Adrenal gland (tissue), 7 donors: Measurements from ENCODE around the gene RMC1.

GRCh38 chr18:22625396-22625876, 207.7 kb upstream of the CTAGE1 start:
- PRO-cap, 3 experiments, result no peak in any of the 3 experiments
- RAMPAGE, long total RNA, 4 experiments, result no peak in any of the 4 experiments
- RRBS, result no CpG with 5 or more reads among the region's 2 CpGs

GRCh38 chr18:22689568-22690124, 243.5 kb upstream of the RBBP8 start:
- PRO-cap, 3 experiments, result no peak in any of the 3 experiments
- RAMPAGE, long total RNA, 4 experiments, result no peak in any of the 4 experiments

- PRO-cap, 3 experiments, result no peak in any of the 3 experiments
- RAMPAGE, long total RNA, 4 experiments, result no peak in any of the 4 experiments
These were observed 99.3 kb downstream of the RBBP8 start for GRCh38 chr18:23032527-23032791.

DNA sequence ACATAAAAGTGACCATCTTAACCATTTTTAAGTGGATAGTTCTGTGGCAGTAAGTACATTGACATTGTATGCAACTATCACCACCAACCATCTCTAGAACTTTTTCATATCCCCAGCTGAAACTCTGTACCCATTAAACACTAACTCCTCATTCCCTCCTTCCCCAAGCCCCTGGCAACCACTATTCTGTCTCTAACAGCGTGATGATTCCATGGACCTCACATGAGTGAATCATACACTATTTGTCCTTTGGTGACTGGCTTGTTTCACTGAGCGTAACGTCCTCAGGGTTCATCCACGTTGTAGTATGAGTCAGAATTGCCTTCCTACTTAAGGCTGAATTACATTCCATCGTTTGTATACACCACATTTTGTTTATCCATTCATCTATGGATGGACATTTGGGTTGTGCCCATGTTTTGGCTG, 19.7 kb upstream of the CABLES1 start:
- PRO-cap, 3 experiments, result no peak in any of the 3 experiments
- RAMPAGE, long total RNA, 4 experiments, result no peak in any of the 4 experiments
- RRBS, result no CpG with 5 or more reads among the region's 5 CpGs

- PRO-cap, 3 experiments, result no peak in any of the 3 experiments
- RAMPAGE, long total RNA, 4 experiments, result no peak in any of the 4 experiments
- RRBS, result no CpG with 5 or more reads among the region's 11 CpGs
These were observed 36.2 kb downstream of the TMEM241 start for GRCh38 chr18:23401294-23402264.

GRCh38 chr18:23475164-23475454, 22.0 kb downstream of the RIOK3 start:
- PRO-cap, 3 experiments, result no peak in any of the 3 experiments
- RAMPAGE, long total RNA, 4 experiments, result no peak in any of the 4 experiments
- RRBS, result no CpG with 5 or more reads among the region's 2 CpGs

GRCh38 chr18:23502588-23502793, 820 bp upstream of the RMC1 start:
- PRO-cap, 3 experiments, result no peak in any of the 3 experiments
- RAMPAGE, long total RNA, 4 experiments, result no peak in any of the 4 experiments
- RRBS, result 17% methylated on average over 2 of the region's 3 CpGs

- PRO-cap, 3 experiments, result peak in 3 of 3 experiments; most common plus-strand start chr18:23503537 (in 3); most common minus-strand start chr18:23503963 (in 3)
- RAMPAGE, long total RNA, 4 experiments, result no peak in any of the 4 experiments
- RRBS, result 1% methylated on average over 41 of the region's 95 CpGs
These were observed at the start of gene RMC1 for GRCh38 chr18:23503428-23504549. RMC1 (plus strand) TSS chr18:23503511.

GRCh38 chr18:23519954-23520731, 16.8 kb downstream of the RMC1 start:
- PRO-cap, 3 experiments, result peak in 1 of 3 experiments; most common plus-strand start chr18:23520212 (in 1); most common minus-strand start chr18:23520206 (in 1)
- RAMPAGE, long total RNA, 4 experiments, result no peak in any of the 4 experiments
- RRBS, result no CpG with 5 or more reads among the region's 14 CpGs

DNA sequence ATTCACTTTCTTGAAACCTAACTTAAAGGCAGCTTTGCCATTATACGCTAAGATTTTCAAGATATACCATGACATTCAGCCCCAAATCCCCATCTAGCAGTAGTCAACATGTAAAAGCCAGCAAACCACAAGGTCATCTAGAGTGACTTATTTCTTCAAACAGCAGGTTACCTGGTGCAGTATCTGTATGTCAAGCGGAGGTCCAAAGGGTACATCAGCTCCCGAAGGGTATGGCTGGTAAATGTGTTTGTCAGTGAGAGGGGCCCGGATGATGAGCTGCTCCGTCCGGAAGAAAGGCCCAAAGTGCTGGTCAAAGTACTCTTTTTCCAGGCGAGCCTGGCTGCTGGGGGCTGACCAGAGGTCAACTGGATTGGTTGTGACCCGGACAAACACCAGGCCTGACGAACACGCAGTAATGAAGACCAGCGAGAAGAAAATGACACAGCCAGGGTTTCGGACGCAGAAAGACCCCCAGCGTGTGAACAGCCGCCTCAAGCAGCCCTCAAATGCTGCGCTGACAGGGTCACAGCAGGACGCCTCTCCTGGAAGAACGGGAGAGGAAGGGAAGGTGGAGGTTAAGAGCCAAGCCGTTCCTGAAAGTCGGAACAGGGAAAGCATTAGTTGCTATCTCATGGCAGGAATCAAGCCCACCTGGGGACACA, 30.1 kb downstream of the NPC1 start:
- PRO-cap, 3 experiments, result no peak in any of the 3 experiments
- RAMPAGE, long total RNA, 4 experiments, result no peak in any of the 4 experiments
- RRBS, result 97% methylated on average over 2 of the region's 20 CpGs

DNA sequence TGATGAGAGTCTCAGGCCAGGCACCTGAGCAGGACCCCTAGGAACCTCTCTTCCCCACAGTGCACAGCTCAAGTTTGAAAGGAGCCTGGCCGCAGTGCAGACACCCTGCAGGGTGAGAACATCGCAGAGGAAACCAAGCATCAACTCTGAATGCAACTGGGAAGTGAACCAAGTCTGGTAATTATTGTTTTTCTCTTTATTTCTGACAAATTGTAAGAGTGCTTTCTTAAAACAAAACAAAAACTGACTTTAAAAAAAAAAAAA, 15.4 kb downstream of the NPC1 start:
- PRO-cap, 3 experiments, result no peak in any of the 3 experiments
- RAMPAGE, long total RNA, 4 experiments, result no peak in any of the 4 experiments
- RRBS, result no CpG with 5 or more reads among the region's 2 CpGs

DNA sequence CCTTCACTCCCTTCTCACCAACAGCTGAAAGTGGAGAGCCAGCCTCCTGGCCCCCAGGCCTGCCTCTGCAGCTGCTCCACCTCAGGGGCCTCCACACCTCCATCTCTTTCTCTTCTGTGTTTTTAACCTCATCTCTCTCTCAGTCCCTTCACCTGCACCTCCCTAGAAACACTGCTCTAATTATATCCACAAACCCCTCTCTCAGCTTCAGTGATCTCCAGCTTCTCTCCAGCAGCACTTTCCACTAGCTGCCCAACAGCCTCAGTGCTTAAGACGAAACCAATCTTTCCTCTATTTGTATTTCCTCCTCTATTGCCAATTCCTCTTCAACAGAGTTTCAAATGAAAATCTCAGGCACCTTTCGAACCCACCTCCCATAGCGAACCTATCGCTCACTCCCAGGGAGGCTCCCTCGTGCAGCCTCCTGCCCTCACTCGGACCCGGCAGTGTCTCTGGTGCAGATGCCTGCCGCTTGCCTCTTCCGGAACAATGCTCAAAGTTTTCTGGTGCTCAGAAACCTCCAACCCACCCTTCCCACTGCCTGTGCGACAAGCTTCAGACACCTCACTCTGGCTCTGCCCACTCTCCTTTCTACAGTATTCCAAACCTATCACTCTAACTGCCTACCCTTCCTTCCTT, 7.7 kb downstream of the NPC1 start:
- PRO-cap, 3 experiments, result peak in 2 of 3 experiments; most common minus-strand start position 112 of the sequence (in 2)
- RAMPAGE, long total RNA, 4 experiments, result no peak in any of the 4 experiments
- RRBS, result 94% methylated on average over 2 of the region's 10 CpGs

- PRO-cap, 3 experiments, result no peak in any of the 3 experiments
- RAMPAGE, long total RNA, 4 experiments, result start-site peak on the plus strand in 1 of 4 experiments, at chr18:23950058-23950136 at its widest, 5 reads per replicate
- RRBS, result no CpG with 5 or more reads among the region's 7 CpGs
These were observed 64.7 kb upstream of the TTC39C start for GRCh38 chr18:23949670-23950362.

DNA sequence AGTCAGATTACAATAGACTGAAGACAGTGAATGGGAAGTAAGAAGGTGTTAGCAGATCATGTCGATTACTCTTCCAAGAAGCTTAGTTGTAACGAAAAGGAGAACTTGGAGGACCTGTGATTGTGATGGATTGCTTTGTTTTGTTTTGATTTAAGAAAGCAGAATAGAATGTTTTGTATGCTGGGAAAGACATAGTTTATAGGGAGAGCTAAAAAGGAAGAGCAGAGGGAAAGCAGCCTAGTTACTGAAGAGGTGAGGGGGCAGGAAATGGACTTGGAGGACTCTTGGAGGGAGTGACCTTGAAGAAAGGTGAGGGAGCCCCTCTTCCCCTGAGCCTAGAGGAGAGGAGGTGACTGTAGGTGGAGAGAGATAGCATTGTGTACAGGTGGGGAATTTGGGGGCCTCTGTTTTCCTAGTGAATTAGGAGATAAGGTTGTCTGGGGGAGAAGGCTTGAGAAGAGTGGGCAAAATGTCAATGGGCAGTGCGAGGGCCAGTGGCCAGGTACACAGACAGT, 49.1 kb upstream of the TTC39C start:
- PRO-cap, 3 experiments, result no peak in any of the 3 experiments
- RAMPAGE, long total RNA, 4 experiments, result no peak in any of the 4 experiments
- RRBS, result no CpG with 5 or more reads among the region's 3 CpGs

DNA sequence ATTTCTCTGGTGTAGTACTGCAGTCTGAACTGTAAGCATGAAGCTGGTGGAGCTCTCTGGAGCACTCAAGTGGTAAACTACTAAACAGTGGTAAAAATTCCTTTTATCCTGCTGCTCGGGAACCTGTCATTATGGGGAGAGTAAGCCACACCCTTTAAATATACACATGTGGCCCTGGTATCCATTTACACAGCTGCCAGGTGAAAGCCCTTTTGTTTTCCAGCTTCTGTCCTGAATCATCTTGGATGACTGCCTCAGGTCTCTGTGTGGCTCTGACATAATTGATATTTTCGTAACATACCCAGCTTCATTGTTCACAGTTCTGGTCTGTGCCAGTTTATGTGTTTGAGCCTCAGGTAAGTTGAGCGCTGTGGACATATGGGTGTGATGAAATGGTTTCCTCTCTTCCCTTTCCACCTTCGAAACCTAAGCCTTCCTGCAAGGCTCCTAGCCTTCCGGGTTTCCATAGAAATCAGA, 15.8 kb upstream of the TTC39C start:
- PRO-cap, 3 experiments, result no peak in any of the 3 experiments
- RAMPAGE, long total RNA, 4 experiments, result no peak in any of the 4 experiments
- RRBS, result no CpG with 5 or more reads among the region's 5 CpGs

DNA sequence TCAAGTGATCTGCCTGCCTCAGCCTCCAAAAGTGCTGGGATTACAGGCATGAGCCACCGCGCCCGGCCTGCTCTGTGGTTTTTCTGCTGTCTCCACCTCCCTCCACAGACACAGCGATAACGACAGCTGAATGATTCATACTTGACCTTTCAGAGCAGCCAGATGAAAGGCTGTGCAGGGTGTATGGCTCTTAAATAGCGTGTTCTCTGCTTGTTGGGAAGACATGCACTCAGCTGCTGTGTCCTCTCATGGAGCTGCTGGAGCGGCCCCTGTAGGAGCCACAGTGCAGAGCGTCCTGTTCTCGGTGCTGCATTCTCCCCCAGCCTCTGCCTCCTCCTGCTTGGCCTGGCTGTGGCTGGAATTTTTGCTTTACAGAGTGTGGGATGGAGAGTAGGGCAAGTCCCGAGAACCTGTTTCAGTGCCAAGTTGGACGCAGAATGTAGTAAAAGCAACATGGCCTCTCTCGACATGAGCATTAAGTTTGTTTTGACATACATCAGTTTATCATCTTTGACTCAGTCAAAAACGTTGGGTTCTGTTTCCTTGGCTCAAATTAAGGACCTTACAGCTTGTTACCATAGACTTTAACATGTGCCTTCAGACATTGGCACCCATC, 61.8 kb downstream of the TTC39C start:
- PRO-cap, 3 experiments, result peak in 2 of 3 experiments; most common plus-strand start position 193 of the sequence (in 2); most common minus-strand start position 85 of the sequence (in 1)
- RAMPAGE, long total RNA, 4 experiments, result no peak in any of the 4 experiments
- RRBS, result no CpG with 5 or more reads among the region's 13 CpGs

DNA sequence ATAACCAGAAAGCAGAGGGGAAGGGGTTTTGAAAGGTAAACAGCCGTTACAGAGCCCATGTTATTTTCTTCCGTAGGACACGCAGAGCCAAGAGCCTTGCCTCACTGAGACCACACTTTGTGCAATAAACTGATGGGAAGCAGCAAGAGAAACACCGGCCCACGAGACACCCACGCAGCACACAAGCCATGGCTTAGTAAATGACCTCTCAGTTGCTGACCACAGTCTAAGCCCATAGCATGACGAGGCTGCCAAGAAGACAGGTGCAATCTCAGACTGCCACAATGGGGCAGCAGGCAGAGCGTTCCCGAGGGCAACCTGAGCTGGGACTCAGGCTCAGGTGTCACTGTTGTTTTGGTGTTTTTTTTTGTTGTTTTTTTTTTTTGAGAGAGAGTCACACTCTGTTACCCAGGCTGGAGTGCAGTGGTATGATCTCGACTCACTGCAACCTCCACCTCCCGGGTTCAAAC, 59.7 kb downstream of the CABYR start:
- PRO-cap, 3 experiments, result no peak in any of the 3 experiments
- RAMPAGE, long total RNA, 4 experiments, result no peak in any of the 4 experiments
- RRBS, result no CpG with 5 or more reads among the region's 11 CpGs

GRCh38 chr18:24362623-24363220, 34.9 kb downstream of the OSBPL1A start:
- PRO-cap, 3 experiments, result no peak in any of the 3 experiments
- RAMPAGE, long total RNA, 4 experiments, result no peak in any of the 4 experiments
- RRBS, result no CpG with 5 or more reads among the region's 2 CpGs

DNA sequence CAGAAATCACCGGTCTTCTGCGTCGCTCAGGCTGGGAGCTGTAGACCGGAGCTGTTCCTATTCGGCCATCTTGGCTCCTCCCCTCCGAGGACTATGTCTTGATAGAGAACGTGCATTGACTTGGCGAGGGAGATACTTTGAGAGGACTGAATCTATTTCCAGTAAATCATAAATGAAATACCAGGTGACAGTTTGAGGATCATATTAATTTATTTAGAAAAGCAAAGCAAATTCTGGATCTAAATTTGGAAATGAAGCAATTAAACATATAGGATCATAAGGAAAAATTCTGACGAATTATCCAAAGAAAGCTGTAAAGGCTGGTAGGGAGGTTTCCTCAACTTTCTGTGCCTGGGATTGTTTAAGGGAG, 164.5 kb downstream of the HRH4 start:
- PRO-cap, 3 experiments, result no peak in any of the 3 experiments
- RAMPAGE, long total RNA, 4 experiments, result no peak in any of the 4 experiments
- RRBS, result no CpG with 5 or more reads among the region's 9 CpGs

DNA sequence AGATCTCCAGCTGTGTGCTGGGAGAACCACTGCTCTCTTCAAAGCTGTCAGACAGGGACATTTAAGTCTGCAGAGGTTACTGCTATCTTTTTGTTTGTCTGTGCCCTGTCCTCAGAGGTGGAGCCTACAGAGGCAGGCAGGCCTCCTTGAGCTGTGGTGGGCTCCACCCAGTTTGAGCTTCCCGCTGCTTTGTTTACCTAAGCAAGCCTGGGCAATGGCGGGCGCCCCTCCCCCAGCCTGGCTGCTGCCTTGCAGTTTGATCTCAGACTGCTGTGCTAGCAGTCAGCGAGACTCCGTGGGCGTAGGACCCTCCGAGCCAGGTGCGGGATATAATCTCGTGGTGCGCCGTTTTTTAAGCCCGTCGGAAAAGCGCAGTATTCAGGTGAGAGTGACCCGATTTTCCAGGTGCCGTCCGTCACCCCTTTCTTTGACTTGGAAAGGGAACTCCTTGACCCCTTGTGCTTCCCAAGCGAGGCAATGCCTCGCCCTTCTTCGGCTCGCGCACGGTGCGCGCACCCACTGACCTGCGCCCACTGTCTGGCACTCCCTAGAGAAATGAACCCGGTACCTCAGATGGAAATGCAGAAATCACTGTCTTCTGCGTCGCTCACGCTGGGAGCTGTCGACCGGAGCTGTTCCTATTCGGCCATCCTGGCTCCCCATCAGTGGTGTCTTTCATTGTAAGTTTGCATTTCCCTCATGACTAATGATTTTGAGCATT, 255.9 kb downstream of the HRH4 start:
- PRO-cap, 3 experiments, result no peak in any of the 3 experiments
- RAMPAGE, long total RNA, 4 experiments, result no peak in any of the 4 experiments
- RRBS, result no CpG with 5 or more reads among the region's 33 CpGs